Measurements from ENCODE around the gene TOLLIP.

GRCh38 chr11:850506-851084, 7.9 kb downstream of the TSPAN4 start:
- PRO-cap: no peak

GRCh38 chr11:910309-910525, 393 bp downstream of the CHID1 start:
- PRO-cap: no peak

GRCh38 chr11:953318-953936, 27.8 kb downstream of the AP2A2 start:
- PRO-cap: no peak

GRCh38 chr11:1203390-1204276, 19.2 kb upstream of the MUC5B start:
- PRO-cap: no peak

GRCh38 chr11:1240671-1241285, 17.9 kb downstream of the MUC5B start:
- PRO-cap: no peak

- PRO-cap: no peak
These were observed 33.1 kb downstream of the MUC5B start for GRCh38 chr11:1256032-1256357.

DNA sequence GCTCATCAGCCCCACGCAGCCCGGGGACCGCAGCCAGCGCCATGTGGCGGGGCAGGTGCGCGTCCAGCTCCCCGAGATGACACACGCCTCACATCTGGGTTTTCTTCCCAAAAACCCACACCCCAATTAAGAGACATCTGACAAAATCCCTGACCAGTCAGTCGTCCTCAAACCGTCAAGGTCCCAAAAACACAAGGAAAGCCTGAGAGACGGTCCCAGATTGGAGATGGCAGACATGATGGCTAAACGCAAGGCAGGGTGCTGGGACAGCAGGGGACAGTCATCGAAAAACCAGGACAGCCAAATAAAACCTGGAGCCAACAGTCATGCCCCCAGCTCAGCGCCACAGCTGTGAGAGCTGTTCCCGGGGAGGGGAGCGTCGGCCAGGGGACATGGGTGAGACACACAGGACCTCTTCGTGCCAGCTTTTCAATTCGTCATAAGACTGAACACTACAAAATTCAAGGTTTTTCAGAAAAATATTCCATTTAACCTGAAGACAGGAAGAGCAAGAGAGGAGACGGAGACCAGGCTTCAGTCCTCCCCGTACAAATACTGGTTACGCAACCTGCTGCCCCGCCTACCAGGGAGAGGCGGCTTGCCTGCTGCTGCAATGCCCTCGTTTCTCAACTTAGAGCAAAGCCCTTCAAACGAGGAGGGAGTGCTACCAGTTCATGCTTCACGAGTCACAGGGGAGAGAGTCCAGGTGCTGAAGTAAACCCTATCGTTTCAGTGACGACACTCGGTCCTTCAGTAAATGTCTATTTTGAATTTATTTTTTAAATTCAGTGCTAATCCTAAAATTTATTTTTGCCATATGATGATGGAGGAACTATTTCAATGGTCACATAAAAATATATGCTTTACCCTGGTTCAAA, 10.5 kb downstream of the TOLLIP start:
- PRO-cap: no peak

- PRO-cap: no peak
These were observed 9.6 kb downstream of the TOLLIP start for GRCh38 chr11:1299600-1300485.

DNA sequence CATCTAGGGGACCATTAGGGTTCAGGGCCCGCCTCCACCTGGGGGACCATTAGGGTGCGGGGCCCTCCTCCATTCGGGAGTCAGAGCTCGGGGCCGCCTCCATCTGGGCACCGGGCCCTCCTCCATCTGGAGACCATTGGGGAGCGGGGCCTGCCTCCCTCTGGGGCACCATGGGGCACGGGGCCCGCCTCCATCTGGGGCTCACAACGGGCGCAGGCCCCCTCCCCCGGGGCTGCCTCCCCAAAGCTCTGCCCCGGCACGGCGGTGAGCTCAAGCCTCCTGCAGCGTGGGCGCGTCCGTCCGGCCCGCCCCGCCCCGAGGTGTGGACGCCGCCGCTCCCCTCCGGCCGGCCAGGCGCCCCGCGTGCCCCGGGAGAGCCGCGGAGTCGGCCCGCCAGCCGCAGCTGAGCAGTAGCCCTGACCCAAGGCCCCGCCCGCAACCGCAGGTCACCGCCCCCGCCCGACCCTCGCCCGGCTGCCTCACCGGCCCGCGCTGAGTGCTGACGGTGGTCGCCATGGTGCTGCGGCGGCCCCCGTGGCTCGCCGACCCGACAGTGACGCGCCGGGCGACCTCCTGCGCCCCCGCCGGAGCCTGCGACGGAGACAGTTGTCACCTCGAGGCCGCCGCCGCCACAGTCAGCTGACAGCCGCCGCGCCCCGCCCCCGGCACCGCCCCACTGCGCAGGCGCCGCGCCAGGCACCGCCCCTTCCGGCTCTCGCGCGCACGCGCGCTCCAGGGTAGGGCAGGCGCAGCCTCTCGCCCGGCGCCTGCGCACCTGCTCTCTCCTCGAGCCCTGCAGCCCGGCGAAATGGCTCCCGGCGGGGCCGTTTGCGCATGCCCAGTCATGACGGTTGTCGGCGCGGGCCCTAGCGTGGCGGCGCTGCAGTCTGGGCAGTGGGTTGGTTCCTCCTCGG, at the start of gene TOLLIP:
Gene TOLLIP (minus strand): TSS at position 650 of the 914 bp plus-strand sequence.
- PRO-cap: bidirectional peak, plus-strand start at position 845 of the sequence, minus-strand start at position 637 of the sequence

DNA sequence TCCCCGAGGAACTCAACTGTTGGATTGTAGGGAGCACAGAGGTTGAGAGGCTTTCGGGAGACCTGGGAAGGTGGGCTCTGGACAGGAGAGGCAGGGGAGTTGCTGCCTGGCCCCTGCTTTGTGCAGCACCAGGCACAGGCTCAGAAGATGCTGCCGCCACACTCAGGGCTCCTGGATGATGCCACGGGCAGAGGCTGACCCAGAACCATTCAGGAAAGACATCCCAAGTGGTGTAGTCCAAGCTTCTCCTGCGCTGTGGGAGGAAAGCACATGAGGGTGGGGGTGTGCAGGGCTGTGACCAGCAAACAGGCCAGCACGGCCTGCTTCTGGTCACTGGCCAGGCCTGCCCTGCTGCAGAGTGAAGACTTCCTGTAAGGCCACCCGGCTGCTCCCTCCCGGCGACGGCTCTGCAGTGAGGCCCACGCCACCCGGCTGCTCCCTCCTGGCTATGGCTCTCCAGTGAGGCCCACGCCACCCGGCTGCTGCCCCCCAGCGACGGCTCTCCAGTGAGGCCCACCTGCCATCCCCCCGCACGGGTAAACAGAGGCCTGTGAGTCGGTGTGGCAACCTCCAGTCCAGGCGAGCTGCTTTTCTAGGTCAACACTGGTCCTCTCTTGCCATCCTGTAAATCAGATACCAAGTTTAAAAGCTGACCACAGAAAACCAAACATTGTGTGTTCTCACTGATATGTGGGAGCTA, 31.5 kb upstream of the BRSK2 start:
- PRO-cap: no peak

- PRO-cap: no peak
These were observed 26.8 kb downstream of the MOB2 start for GRCh38 chr11:1459723-1460300.

DNA sequence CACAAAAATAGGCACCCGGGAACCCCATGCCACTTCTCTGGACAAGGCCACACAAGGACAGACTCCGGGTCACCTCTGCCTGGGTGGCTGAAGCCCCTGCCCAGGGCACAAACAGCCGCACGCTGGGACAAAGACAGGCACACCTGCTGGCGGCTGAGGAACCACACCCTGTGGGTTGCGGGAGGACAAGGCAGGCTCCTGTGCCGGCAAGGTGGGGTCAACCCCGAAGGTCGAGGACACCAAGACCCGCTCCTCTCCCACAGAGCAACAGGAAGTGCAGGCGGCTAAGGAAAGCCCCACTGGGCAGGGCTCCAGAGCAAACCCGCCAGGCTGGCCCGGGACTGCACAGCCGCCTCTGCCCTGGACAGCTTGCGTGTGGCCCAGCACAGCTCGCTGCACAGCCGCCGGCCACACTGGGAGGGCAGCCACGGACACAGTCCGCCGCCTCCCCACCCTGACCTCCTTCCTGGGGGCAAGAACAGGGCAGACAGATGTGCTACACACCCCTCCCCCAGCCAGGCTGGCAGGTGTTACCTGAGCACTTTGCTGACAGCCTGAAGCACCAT, 583 bp downstream of the MOB2 start:
- PRO-cap: no peak

DNA sequence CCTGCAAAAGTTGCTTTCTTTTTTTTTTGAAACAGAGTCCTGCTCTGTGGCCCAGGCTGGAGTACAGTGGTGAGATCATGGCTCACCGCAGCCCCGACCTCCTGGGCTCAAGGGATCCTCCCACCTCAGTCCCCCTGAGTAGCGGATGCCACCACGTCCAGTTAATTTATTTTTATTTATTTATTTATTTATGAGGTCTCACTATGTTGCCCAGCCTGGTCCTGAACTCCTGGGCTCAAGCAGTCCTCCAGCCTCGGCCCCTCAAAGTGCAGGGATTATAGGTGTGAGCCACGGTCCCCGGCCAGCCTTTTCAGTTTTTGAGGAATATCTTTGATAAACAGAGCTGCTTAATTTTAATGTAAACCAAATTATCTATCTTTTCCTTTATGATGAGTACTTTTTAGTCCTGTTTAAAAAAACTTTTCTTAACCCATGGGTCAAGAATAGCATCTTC, 35.6 kb upstream of the MOB2 start:
- PRO-cap: no peak

DNA sequence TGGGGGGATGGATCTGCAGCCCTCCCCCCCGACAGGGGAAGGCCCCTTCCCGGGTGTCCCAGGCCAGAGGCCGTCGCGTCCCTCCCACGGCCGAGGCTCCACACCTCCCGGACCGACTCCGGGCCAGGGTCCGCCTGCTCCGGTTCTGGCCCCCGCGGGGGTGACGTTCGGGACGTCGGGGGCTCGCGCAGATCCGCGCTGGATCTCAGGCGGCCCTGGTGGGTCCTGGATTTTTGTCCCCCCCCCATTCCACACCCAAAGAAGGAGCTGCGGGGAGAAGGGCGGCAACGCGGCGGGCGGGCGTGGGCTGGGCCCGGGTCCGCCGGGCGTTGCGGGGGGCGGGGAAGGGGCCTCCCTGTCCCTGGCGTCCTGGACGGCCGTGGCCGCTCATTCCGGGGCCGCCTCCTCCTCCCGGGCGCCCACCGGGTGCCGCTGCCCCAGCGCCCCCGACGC, 676 bp downstream of the DUSP8 start:
- PRO-cap: no peak

DNA sequence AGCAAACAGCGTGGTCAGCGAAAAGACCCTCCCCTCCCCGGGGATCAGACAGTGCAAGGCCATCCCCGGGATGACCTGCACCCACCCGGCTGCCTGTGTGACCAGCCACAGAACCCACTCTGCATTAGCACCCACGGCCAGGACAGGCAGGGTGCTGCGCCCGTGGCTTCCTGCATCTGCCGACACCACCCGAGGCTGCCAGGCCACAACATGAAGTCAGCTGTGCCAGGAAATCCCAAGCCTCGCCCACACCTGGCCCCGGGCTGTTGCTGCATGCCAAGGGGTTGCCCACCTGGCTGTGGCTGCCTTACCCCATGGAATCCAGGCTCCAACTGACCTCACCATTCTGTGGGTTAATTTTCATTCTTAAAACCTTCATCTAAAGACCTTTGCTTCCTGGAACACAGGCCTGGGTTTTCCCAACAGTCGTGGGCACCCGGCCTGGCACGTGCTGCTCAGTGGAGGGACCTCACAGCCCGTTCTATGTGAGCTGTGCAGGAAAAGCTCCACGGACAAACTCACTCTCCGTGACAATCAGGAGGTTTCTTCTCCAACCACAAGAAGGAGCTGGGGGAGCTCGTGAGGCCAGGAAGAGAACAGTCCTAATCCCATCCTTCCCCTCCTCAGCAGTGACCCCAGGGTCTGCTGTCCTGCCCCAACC, 32.3 kb downstream of the KRTAP5-5 start:
- PRO-cap: no peak

GRCh38 chr11:1662550-1663406, 33.2 kb downstream of the KRTAP5-5 start:
- PRO-cap: no peak

- PRO-cap: no peak
These were observed 13.9 kb upstream of the KRTAP5-6 start for GRCh38 chr11:1682942-1683655.

GRCh38 chr11:1691101-1691728, 5.8 kb upstream of the KRTAP5-6 start:
- PRO-cap: no peak

DNA sequence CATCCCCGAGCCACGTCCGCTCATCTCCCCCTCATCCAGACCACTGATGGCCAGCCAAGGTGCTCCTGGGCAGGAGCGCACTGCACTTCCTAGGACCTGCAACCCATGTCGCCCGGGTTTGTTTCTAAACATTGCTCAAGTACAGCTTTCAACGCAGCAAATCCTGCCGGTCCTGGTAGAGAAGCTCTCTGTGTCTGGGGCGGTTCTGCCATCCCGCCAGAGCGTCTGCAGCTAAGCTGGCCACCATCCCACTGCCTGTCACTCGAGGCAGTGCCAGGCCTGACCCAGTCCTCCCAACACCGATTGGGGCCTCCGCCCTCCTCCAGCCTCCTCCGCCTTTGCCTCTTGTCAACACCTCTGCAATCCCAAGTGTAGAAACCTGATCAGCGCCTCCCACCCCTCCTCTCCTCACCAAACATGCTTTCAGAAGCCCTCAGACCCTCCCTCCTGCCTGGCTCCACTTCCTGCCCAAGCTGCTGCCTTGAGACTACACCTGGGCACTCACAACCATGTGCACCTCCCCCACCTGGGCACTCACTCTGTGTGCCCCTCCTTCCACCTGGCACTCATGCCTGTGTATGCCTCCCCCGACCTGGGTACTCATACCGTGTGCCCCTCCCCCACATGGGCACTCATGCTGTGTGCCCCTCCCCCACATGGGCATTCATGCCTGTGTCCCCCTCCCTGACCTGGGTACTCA, 5.3 kb upstream of the IFITM10 start:
- PRO-cap: no peak

DNA sequence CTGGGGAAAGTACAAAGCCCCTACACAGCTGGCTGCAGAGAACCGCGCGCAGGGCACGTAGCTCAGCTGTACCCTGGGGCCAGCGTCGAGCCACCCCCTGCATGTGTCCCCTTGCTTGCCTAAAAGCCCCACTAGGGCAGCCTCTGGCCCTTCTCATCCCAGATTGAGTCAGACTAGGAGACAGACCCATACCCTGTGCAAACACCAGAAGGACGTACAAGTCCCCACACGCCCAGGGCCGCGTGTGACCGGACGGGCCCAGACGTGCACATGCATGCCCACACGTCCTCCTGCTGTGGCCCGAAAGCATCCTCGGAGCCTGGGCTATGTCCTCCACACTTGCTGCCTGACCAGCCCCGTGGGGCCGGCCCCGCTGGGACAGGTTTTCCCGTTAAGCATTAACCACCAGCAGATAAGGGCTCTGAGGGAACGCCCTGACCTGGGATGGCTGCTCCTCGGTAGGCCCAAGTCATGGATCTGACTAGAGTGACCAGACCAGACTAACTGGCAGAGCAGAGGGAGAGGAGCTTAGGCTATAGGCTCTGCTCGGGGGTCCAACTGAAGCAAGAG, 4.1 kb upstream of the SYT8 start:
- PRO-cap: no peak